Hair follicle dermal papilla cell (primary cell): ENCODE measurements around a stretch of chr12.

- CAGE, long polyA plus RNA = no peak
Measured at GRCh38 chr12:69588750-69589956, 3.9 kb downstream of the CCT2 start.

GRCh38 chr12:69825375-69825604 is 263 bp downstream of the MYRFL start:
- CAGE, long polyA plus RNA = no peak

DNA sequence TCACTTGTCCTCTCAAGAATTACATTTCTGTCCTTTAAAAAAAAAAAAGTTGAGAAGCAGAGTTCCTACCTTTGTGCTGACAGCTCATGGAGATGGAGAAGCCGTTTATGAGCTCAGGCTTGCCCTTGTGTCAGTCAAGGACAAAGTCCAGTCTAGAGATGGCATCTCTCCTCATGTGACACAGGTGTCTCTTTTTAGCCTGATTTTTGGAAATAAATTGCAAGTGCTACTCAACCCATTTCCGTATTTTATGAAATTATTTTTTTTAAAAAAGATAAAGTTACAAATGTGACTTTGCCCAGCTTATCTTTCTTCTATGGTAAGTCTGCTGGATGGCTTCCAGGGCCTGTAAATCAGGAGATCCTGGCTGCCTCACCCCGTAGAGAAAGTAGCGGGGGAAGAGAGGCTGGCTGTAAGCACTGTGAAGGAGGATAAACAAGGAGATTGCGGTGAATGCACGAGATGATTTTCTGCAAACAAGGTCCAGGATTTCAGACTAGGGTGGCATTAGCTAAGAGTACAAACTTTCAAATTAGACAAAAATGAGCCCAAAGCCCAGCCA is 169.7 kb downstream of the MYRFL start:
- CAGE, long polyA plus RNA = no peak

GRCh38 chr12:70055505-70055846 is 187.8 kb upstream of the CNOT2 start:
- CAGE, long polyA plus RNA = no peak

DNA sequence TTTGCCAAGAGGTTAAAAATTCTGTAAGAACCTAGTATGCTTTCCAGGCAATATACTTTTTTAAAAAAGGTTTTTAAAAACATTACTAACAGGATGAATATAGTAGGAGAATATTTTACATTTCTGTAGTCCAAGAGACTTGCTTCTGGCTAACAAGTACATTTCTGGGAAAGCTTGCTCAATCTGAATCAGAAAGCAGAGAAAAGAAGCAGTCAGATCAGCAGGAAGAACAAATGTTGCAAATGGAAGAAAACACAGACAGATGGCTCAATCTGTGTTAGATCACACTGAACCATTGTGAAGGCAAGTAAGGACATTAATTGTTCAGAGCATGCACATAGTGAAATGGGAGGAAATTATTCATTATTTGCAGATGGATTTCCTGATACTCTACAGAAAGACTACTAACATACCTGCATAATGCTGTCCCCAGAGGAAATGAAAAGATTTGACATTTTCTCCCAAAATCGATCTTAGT is 65.2 kb upstream of the CNOT2 start:
- CAGE, long polyA plus RNA = no peak

DNA sequence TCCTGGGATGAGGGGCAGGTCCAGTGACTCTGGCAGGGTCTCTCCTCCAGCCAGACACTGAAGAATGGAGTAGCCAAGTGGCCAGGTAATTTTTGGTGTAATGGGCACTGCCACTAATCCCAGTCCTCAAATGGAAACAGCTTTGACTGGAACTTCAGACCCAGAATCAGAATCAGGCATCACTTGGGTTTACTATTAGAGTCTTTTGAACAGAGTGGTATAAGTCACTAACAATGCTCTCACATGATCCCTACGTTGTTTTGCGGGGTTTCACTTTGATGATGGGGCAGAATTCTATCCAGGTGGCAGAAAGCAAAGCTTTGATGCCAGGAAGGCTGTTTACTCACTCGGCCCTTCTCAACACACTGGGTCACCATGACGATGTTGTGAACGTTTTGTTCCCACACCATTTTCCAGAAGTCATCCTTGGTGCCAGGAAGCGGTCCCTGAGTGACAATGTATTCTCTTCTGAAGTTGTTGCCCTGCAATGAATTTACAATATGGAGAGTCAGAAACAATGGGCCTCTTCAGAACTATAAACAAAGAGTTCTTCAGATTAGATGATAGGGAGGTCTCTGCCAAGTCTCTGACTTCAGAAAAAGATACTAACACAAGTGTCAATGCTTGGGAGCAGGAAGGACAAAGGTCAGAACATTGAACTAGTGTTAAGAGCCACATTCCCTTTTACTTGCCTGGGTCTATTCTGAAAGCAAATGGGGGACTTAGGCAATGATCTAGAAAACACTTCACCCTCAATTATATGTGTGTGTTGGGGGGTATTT is 101.4 kb downstream of the PTPRB start:
- CAGE, long polyA plus RNA = no peak

GRCh38 chr12:70664378-70664964 is 27.2 kb upstream of the PTPRB start:
- CAGE, long polyA plus RNA = no peak

DNA sequence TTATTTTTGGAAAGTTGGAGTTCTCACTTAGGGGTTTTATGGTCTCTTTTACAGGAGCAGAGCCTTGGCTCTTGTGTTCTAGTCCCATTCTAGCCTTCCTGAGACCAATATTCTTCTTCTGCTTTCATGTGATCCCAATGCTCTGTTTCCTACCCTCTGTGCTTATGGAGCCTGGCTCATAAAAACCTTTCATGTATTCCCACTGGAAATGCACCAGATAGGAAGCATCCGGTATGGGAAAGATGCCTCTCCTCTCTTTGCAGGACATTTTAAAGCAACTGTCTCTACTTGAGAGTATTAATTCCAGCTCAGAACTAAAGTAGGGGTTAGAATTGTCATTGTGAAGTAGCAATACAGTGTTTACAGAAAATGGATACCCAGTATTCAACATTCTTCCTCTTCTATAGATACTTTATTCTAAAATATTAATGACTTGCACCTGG is 4.1 kb upstream of the TSPAN8 start:
- CAGE, long polyA plus RNA = no peak

DNA sequence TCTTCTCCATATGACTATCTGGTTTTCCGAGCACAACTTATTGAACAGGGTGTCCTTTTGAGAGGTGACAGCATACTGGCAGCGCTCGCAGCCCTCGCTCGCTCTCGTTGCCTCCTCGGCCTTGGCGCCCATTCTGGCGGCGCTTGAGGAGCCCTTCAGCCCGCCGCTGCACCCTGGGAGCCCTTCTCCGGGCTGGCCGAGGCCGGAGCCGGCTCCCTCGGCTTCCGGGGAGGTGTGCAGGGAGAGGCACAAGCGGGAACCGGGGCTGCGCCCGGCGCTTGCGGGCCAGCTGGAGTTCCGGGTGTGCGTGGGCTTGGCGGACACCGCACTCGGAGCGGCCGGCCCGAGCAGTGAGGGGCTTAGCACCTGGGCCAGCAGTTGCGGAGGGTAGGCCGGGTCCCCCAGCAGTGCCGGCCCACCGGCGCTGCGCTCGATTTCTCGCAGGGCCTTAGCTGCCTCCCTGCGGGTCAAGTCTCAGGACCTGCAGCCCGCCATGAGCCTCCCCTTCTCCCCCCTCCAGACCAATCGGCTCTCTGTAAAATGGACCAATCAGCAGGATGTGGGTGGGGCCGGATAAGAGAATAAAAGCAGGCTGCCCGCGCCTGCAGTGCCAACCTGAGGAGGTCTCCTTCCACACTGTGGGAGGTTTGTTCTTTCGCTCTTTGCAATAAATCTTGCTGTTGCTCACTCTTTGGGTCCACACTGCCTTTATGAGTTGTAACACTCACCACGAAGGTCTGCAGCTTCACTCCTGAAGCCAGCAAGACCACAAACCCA is 62.8 kb upstream of the LGR5 start:
- CAGE, long polyA plus RNA = no peak

DNA sequence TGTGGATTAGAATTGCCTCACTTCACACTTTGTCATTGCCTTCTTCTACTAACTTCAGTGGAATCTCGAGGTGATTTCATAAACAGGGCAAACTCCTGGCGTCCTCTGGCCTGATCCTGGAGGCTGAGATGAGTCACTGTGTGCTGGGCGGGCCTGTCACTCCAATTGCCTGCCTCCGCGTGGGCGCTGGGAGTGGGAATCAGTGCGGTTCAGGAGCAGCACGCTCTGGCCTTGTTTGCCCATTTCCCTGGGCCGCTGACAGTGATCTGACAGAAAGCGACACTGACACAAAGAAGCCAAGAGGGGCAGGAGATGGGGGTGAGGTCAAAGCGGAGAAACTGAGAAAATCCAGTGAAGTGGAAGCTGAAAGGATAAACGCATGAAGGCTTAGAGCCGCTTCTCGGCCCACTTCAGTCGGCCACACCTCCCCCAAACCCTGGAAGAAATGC is 29.7 kb downstream of the LGR5 start:
- CAGE, long polyA plus RNA = no peak

DNA sequence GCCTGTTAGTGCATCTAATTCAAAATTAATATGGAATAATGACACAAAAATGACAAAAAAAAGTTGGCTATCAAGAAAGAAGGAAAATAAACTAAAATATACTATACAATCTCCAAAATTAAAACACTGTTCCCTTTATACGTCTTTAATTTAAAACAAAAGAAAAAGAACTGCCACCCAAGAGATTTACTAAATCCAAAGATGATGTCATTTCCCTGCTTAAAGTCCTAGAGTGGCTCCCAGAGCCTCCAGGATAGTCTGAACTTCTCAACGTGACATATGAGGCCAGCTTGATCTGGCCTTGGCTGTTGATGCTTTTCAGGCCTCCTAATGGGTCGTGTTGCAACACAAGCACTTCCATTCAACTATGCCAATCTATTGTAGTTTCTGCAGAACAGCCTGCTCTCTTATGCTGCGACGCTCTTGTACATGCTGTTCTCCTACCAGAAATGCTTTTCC is 35.6 kb downstream of the LGR5 start:
- CAGE, long polyA plus RNA = no peak

GRCh38 chr12:71636754-71637178 is 26.9 kb downstream of the ZFC3H1 start:
- CAGE, long polyA plus RNA = no peak

DNA sequence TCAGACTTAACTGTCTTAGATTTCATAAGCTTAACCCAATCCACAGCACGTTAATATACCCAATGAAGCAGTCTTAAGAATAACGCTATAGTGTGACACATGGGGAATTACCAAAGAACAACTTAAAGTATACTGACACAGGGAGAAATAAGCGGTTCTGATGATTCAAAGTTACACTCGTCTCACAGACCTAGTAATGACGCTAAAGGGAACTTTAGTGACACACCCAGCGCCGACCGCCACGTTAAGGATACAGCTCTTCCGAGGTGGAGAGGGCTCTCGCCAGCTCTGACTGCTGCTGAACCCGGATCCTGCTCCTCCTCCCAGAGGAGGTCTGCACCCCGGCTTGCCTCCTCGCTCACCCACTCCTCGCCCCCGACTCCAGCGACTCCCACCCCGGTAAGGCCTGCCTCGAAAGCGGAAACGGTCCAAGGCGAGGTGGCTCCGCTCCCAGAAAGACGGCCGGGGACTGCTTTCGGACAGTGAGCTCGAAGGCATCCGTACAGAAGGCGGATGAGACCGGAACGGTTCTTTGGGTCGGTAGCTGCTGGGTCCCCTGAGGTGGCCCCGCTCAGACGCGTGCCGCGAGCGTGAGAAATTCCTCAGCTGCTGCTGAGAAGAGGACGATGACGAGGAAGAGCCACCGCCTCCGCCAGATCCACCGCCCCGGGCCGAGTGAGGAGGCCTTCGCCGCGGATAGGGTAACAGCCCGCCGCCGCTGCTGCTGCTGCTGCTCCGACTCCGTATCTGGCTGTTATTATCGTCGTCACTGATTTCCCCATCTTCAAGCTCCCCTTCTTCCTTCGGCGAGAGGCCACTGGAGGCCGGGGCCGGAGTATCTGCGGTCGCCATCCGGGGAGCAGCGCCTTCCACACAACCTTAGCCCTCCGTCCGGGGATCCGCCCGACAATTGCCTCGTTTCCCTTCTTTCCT is 623 bp downstream of the ZFC3H1 start:
- CAGE, long polyA plus RNA = no peak

- CAGE, long polyA plus RNA = no peak
Measured at GRCh38 chr12:71710128-71710671, 24.3 kb downstream of the TMEM19 start.

- CAGE, long polyA plus RNA = no peak
Measured at GRCh38 chr12:71778312-71779123, 23.9 kb downstream of the RAB21 start.

GRCh38 chr12:71787723-71788634 is 33.3 kb downstream of the RAB21 start:
- CAGE, long polyA plus RNA = no peak

- CAGE, long polyA plus RNA = no peak
Measured at GRCh38 chr12:72273282-72273895, 1.2 kb downstream of the TRHDE start.

DNA sequence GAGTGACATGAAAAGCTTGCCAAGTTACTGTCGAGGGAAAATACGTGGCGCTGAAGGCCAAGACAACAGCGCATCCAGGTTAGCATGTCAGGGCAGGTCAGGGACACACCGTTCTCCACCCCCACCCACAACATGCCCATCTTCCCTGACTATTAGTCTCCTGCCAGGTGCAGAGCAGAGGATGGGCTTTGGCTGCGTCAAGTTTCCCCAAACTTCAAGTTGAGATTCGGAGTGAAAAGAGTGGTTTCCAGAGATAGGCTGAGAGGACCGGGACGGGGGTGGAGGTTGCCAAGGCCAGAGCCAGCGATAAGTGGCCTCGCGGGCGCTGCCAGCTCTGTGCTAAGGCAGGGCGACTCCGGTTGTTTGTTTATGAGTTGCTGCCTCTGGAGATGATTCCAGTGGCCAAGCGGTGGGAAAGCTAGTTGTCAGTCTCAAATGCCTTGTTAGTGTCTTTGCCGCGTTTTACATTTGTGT is 1.8 kb downstream of the TRHDE start:
- CAGE, long polyA plus RNA = no peak

GRCh38 chr12:75360102-75361050 is 25.9 kb downstream of the GLIPR1L1 start:
- CAGE, long polyA plus RNA = no peak

DNA sequence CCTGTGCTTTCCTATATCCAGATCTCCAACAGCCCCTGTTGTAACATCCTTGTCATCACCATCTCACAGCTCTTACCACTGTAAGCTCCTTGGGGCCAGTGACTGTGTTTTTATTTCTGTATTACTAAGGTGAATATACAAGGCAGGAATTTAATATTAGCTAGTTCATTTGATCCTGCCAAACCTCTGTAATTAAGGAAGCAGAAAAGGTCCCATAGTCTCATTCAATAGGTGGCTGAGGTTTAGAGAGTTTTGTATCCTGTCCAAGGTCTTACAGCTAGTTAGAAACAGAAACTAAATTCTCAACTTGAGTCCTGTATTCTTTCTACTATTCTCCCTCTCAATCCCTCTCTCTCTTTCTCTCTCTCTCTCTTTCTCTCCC is 625 bp upstream of the GLIPR1 start:
- CAGE, long polyA plus RNA = no peak